Astrocyte (in vitro differentiated cells and primary cell): ENCODE data around the gene GPNMB.

DNA sequence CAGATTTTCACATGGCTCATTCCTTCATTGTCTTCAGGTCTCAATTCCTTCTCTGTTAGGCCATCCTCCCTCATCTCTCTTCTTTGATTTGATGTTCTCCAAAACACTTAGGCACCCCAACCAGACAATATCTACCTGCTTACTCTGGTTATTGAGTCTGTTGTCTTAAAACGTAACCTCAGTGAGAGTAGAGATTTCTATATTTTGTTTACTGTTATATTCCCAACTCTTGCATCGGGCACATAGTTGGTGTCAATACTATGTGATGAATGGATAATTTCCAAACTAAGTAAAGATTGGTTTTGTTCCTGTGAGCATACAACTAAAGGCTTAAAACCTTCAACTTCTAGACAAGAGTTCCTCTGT is 263.2 kb upstream of the FERD3L start:
- PRO-cap = no peak
- RRBS, 2 experiments = no CpG with 5 or more reads among the region's 2 CpGs

DNA sequence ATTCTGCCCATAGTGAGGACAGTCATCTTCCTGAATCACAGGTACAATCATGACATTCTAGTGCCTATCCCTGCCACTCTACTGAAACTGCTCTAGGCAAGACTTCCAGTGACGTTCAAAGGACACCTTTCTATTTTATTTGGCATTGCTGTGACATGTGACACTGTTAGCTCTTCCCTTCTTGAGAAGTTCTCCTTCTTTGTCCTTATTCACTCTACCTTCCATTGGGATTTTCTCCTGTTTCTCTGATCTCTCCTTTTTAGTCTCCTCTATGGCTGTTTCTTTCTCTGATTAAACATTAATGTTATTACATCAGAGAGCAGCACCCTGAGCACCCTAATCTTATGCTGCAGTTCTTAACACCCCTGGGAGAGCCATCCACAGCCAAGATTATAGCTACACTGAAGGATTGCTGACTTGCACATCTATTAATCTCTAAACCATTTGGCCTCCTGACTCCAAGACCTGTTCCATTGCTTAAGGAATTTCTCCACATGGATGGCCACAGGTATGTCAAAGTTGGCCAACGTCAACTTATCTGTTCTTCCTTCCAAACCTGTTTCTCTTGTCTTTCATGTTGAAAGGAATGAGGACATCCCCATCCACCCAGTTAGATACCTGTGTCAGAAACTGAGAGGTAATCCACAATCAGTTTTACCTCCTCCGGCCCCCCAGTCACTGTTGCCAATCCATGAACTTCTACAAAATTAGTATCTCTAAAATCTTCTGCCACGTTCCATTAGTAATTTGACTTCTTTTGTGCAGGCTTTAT is 10.8 kb downstream of the MACC1 start:
- PRO-cap = no peak
- RRBS, 2 experiments = no CpG with 5 or more reads among the region's 4 CpGs

DNA sequence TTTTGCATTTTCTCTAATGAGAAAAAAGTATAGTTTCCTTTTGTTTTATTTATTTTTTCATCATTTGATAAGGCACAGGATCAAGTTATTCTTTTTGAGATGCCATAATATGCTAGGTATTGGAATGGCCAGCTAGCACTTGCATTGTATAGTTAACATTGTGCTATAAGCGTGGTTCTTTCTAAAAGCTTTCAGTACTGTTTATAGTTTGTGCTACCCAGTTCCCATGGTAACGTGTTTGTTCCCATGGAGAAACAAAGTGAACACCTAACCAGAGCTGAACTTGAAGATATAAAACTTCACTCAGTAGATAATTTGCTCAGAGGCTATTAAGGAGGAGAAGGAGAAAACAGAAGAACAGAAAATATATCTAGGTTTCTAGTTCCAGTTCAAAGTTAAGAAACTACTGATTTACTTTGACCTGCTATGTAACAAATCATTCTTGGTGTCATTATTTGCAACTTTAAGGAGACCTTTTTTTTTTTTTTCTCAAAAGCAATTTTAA is 23.6 kb upstream of the ITGB8 start:
- PRO-cap = unidirectional peak, plus-strand start at position 322 of the sequence
- RRBS, 2 experiments = no CpG with 5 or more reads among the region's 2 CpGs

DNA sequence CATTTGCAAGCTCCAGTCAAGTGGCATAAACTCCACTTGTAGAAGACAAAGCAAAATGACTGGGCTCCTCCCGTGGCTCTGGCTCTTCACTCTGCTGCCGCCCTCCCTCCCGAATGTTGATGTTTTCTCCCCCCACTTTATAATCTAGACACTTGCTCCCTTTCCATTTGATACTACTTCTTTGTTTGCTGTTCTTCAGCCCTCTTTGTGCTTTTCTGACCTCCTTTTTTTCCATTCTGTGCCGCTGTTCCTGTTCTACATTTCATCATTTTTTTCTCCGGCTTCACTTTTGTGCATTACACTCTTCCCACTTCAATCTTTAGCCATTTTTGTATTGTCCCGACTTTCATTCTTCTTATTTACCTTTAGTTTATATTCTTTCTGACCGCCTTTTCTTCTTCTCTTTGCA is 22.7 kb upstream of the ITGB8 start:
- PRO-cap = no peak
- RRBS, 2 experiments = no CpG with 5 or more reads among the region's 7 CpGs

- PRO-cap = no peak
- RRBS, 2 experiments = 2% methylated on average over 6 to 26 of the region's 49 CpGs
These were observed 1.1 kb downstream of the ITGB8 start for GRCh38 chr7:20331592-20332369.

DNA sequence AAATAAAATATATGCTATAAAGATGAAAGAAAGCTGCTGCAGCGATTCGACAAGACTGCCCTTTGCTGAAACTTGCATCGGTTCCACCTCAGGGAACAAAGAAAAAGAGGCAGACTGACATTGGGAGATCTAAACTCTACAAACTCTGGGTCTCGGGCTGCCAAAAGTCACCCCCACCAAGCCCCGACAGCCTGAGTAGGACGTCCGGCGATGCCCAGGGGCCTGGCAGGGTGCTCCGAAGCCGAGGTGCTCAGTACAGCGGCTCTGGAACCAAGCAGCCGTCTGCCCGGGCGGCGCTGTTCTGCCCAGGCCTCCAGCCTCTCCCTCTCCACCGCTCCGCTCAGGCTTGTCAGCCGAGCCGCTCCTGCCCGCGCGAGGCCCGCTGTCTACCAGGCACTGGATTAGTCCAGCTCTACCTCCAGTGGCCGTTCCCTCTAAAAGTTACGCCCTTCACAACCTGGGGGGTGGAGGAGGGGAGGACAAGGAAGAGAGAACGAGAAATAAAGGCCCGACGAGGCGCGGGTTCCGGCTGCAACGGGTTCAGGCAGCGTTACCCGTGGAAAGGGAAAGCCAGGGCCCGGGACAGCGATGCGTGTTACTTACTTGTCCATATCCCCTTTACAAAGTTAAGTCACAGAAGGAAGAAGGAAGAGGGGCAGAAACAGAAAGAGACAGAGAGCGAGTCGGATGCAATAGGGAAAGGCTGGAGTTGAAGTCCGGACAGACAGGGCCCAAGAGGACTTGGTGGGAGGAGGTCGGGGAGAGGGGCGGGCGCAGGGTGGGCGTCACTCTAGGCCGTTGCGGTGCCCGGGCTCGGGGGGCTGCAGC is 3.0 kb downstream of the SP8 start:
- PRO-cap = unidirectional peak, minus-strand start at position 303 of the sequence
- RRBS, 2 experiments = 4 to 5% methylated on average over 18 of the region's 48 CpGs

GRCh38 chr7:22082427-22083820 is 137.2 kb upstream of the CDCA7L start:
- PRO-cap = bidirectional peak, plus-strand start at chr7:22083311, minus-strand start at chr7:22083370
- RRBS, 2 experiments = 2 to 3% methylated on average over 6 to 14 of the region's 68 CpGs

GRCh38 chr7:22274242-22274697 is 82.7 kb downstream of the RAPGEF5 start:
- PRO-cap = no peak
- RRBS, 2 experiments = no CpG with 5 or more reads among the region's 2 CpGs

GRCh38 chr7:22488047-22488444 is 11.9 kb downstream of the STEAP1B start:
- PRO-cap = no peak
- RRBS, 2 experiments = no CpG with 5 or more reads among the region's 5 CpGs

- PRO-cap = no peak
- RRBS, 2 experiments = no CpG with 5 or more reads among the region's 5 CpGs
These were observed 66.2 kb upstream of the STEAP1B start for GRCh38 chr7:22566043-22566759.

DNA sequence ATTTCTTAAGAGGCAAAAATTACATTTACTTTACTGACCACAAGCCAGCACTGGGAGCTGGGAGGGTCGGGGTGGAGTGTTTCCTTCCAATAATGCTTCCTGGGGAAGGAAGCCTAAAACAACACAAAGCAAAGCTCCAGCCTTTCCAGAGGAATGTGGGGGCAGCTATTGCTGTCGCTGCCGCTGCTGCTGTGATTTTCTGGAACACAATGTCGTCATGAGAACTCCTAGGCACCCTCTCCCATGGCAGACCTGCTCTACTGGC is 89.8 kb upstream of the STEAP1B start:
- PRO-cap = no peak
- RRBS, 2 experiments = no CpG with 5 or more reads among the region's 4 CpGs

GRCh38 chr7:22706765-22707458 is 20.1 kb upstream of the IL6 start:
- PRO-cap = no peak
- RRBS, 2 experiments = no CpG with 5 or more reads among the region's 7 CpGs

- PRO-cap = no peak
- RRBS, 2 experiments = no CpG with 5 or more reads among the region's 3 CpGs
These were observed 3.8 kb upstream of the IL6 start for GRCh38 chr7:22723001-22723712.

DNA sequence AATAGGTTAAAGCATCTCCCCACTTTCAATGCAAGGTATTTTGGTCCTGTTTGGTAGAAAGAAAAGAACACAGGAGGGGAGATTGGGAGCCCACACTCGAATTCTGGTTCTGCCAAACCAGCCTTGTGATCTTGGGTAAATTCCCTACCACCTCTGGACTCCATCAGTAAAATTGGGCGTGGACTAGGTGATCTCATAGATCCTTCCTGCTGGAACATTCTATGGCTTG is 1.0 kb downstream of the IL6 start:
- PRO-cap = no peak
- RRBS, 2 experiments = no CpG with 5 or more reads among the region's 2 CpGs

GRCh38 chr7:22879527-22879759 is 56.8 kb upstream of the TOMM7 start:
- PRO-cap = no peak
- RRBS, 2 experiments = no CpG with 5 or more reads among the region's 3 CpGs

- PRO-cap = no peak
- RRBS, 2 experiments = no CpG with 5 or more reads among the region's 52 CpGs
These were observed 678 bp downstream of the KLHL7 start for GRCh38 chr7:23106000-23106925.

DNA sequence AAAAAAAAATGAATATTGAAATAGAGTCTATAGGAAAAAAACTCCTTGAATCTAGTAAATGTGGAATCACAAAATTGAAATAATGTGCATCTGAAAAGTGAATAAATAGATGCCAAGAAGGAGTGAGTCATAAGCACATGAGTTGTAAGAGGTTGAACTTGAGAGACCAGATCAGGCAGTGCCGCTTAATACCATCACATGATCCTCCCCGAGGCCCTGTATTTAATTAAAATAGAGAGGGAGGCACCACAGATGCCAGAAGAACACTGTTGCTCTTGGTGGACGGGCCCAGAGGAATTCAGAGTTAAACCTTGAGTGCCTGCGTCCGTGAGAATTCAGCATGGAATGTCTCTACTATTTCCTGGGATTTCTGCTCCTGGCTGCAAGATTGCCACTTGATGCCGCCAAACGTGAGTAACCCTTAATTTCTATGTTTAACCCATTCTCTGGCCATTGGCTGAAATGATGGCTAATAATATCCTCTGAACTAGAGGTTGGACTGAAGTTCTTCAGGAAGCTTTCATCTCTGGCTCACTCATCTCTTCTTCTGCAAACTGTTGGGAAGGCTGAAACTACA is at the start of gene GPNMB:
Gene GPNMB, plus strand, starts transcription at position 258 of the 577 bp plus-strand sequence.
- PRO-cap = no peak
- RRBS, 2 experiments = no CpG with 5 or more reads among the region's 7 CpGs

DNA sequence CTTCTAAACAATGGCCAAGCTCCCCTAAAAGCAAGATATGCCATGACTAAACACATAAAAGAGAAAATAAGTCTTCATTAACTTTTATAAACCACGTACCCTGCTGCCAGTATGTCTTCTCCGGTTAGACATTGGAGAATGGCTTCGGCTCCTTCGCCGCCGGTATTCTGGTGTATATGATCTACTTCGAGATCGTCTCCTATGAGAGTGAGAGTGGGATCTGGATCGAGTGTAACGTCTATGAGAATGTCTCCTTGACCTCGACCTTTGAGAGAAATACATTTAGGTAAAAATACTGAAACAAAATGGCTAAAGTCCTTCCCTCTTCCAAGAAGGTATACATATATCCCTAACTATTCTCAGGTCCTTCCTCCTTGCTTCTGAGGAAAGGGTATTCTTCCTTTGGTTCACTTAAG is 15.5 kb downstream of the TRA2A start:
- PRO-cap = no peak
- RRBS, 2 experiments = no CpG with 5 or more reads among the region's 11 CpGs

GRCh38 chr7:24596770-24597946 is 23.9 kb downstream of the PALS2 start:
- PRO-cap = no peak
- RRBS, 2 experiments = no CpG with 5 or more reads among the region's 5 CpGs

DNA sequence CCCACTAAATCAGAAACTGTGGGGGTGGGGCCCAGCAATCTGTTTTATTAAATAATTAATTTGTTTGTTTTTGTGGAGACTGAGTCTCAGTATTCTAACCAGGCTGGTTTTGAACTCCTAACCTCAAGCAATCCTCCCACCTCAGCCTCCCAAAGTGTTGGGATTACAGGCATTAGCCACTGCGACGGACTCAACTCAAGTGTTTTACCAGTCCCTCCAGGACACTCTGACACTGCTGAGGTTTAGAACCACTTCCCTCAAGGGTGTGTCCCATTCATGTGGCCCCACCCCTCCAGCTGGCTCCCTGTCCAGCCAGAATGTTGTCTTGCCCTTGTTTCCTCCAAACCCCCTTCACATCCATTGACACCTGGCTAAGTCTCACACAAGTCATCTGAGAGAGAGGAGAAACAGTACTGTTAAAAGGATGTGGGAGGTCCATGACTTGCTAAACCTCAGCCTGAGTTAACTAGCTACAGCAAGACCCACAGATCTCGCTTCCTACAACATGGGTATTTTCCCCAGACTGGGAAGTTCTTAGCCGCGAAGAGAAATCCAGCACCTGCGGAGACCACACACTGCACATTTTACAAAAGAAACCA is 14.2 kb downstream of the OSBPL3 start:
- PRO-cap = no peak
- RRBS, 2 experiments = no CpG with 5 or more reads among the region's 6 CpGs